Fallopian tube (tissue), 1 donor: ENCODE data around the gene PIRT.

DNA sequence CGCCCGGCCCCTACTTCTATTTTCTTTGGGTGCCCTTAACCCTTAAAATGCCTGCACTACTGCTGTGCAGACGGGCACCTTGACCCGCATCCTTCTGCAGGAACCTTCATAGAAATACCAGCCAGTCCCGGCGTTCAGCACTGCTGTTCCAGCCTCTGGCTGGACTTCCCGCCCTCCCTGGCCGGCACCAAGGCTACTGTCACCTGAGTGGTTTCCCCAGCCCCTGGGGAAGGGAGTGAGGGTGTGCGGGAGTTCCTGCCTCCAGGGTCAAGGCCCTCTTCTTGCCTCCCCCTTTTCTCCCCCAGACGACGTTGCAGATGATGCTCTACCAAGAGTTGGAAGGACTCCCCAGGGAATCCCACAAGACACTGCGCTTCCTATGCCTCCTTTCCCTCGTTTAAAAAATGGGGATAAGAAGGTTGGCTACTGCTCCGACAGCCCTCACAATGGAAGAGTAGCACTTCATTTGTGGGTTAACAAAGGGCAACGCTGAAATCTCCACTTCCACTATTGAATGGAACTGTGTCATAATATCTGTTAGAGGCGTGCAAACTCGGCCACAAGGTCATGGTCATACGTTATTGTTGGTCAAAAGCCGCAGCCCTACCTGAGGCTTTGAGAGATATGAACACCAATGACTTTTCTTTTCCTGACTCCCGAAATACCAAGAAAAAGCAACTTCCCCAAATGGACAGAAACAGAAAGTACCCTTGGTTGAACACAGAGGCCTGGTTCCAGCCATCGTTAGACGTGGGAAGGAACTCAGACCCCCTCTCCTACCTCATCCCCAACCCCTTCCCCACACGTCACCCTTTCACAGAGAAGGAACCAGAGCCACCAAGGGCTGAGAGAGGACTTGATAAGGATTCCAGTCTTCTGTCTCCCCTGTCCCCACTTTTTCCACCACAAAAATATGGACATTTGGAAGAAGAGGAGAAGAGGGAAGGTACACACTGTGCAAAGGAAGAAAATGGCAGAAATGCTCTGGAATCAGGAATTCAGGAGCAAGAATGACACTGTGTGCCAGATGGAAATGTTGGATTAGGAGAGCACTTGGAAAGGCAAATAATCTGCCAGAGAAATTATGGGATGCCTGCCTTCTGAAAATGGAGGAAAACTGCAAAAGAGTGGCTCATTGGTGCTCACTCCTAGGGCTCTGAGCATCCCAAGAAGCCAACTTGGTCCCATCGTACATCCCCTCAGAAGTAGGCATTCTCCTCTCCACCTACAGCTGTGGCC, 1.4 kb upstream of the PIK3R5 start:
- PRO-cap = no peak

DNA sequence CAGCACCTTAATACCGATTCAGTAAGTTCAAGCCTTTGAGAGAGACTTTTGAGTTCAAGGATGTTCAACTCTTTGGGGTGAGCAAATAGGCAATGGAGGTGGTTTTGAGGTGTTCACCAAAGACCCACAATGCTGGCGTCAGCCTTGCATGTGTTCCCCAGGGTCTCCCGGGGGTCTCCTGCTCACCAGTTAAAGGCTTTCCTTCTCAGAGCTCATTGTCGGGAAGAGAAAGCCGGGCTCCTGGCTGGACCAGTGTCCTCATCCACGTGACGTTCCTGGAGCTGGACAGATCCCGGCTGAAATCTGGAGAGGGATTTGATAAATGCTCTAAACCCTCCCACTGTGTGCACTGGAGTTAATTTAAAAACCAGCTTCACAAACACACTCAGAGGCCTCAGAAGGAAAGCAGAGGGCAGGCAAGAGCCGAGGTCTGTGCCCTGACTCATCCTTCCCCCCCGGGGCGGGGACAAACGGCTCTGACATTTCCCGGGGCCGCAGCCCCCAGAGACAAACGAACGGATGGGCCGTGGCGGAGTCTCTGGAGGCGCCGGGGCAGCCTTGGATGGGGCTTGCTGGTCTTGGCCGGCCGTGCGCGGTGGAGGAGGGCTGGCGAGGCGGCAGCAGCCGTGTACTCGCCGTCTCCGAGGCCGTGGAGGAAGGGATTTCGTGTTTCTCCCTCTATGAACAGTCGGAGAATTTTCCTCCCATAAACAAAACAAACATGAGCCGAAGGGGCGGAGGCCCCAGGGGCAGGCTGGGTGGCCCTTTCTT, 94.1 kb downstream of the NTN1 start:
- PRO-cap = bidirectional peak, plus-strand start at position 510 of the sequence, minus-strand start at position 220 of the sequence; unidirectional peak, plus-strand start at position 589 of the sequence

- PRO-cap = no peak
These were observed 163.8 kb downstream of the NTN1 start for GRCh38 chr17:9184957-9185690.

DNA sequence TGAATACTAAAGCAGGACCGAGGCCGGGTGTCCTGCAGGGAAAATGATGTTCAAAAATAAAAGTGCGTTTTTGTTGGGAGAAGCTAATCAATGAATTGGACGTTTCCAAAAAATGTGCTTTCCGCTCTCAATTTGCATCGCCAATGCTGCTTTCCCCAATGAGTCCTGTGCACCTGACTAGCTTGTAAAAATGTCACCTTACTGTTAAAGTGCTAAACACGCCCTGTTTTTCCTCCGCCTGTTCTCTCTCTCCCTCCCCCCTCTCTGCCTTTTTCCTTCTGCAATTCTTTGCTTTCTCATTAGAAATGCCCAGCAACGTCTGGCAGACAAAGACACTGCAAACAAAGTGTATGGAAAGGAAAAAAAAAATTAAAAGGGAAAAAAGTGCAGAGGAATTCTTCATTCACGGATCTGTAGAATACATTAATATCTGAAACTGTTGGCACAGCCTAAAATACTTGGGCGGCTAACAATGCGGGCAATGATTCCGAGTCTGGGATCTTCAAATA, 244.0 kb downstream of the STX8 start:
- PRO-cap = unidirectional peak, minus-strand start at position 266 of the sequence

- PRO-cap = no peak
These were observed 206.9 kb downstream of the STX8 start for GRCh38 chr17:9368598-9369193.

DNA sequence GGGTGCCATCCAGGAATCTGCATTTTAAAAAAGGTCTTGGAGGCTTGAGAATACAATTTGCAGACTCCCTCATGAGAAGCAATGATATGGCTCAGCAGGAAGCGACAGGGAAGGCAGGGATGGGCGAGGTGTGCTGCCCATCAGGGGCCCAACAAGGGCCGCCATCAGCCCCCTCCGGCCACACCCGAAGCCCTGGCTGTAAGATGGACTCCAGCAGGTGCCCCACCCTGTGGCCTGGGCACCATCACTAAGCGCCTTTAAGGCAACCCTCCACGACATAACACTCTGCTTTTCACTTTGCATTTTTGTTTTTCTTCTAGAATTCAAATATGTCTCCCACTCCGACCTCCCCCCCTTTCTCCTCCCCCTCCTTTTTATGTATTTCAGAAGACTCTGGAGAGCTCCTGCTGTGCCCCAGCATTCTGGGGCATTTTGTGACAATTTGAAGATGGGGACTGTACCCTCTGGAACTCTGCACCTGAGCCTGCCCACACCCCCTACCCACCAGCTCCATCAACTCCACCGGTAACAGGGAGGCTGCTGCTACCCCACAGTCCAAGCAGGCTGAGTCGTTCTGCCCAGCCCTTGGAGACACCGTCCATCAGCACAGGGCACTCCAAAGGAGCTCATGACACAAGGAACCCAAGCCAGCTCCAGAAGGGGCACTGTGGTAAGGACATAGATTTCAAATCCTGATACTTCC, 52.3 kb upstream of the RCVRN start:
- PRO-cap = no peak

GRCh38 chr17:10059523-10060470, 138.6 kb downstream of the GAS7 start:
- PRO-cap = no peak

GRCh38 chr17:10069308-10069620, 129.1 kb downstream of the GAS7 start:
- PRO-cap = no peak

GRCh38 chr17:10156874-10157570, 41.4 kb downstream of the GAS7 start:
- PRO-cap = bidirectional peak, plus-strand start at chr17:10157216, minus-strand start at chr17:10157037

DNA sequence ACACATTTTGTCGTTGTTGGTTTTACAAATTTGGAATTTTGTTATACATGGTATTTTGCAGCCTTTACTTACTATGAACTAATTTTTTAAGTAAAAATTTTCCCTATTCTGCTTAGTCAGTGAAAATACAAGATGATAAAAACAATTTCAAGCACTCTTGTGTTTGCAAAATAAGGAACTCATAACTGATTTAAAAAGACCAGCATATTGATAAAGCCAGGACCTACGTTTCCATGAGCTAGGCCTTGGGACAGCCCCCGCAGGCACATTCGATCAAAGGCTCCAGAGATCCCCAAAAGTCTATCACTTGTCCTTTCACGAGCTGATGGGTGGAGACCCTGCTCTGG, 31.8 kb downstream of the GAS7 start:
- PRO-cap = no peak

- PRO-cap = no peak
These were observed 28.6 kb downstream of the GAS7 start for GRCh38 chr17:10169489-10170430.

DNA sequence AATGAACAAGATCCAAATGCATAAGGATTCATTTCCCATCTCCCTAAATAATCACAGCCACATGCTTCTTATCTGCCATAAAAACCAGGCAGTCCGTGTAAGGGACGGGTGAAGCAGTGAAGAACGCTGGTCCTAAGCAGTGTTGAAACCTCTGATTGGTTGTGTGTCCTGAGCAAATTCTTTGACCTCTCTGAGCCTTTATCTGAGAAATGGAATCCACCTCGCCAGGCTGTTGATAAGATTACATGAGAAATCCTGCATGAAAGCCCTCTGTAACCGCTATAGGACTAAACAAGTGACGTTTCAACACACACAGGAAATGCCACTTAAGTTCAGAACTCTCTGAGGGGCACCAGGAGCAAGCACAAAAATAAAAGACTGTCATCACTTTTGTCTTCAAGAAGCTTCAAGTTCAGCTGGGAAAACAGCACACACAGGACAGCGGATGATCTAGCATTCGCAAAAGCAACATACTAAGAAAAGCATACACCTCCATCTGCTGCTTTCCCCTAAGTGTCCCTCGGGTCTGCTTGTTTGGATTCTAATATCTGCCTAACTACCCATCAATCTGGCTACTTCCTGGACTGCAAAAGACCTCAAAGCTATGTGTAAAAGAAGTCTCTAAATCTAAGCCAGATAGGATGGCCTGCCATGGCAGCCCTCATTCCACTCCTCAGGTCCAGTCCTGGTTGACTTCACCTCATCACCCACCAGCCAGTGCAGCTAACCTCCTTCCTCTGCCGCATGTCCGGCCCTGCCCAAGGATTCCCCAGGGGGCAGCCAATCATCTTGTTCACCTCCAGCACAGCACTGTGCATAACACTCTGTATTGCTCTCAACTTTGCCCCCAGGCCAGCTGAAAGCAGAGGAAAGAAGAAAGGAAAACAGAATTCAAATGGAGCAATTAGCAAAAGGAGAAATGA, 26.6 kb downstream of the GAS7 start:
- PRO-cap = no peak

DNA sequence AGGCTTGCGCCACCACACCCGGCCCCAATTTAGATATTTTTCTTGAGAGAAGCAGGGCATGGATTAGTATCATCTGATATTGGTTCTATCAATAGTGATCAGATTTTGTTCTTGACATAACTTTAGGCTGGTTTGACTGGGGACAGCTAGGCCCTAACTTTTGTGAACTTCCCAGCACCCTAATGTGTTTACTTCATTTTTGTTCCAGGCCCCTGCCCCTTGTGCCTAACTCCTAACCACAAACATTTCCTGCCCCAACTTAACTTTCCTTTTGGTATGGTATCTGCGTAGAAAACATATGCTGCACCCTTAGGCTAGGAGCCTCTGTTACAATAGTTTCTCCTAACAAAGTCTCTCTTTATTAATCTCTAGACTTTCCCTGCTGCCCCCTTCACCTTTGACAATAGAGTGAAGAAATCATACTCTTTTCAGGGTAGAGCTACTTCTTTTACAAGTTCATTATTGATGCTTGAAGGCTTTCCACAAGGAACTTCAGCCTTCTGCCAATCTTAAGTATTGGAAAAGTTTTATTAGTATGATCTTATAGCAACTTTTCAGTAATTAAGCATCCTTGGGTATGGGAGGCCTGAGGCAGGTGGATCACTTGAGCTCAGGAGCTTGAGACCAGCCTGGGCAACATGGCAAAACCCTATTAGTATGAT, 2.5 kb downstream of the ADPRM start:
- PRO-cap = no peak

GRCh38 chr17:10777908-10778417, 25.9 kb downstream of the TMEM238L start:
- PRO-cap = no peak

DNA sequence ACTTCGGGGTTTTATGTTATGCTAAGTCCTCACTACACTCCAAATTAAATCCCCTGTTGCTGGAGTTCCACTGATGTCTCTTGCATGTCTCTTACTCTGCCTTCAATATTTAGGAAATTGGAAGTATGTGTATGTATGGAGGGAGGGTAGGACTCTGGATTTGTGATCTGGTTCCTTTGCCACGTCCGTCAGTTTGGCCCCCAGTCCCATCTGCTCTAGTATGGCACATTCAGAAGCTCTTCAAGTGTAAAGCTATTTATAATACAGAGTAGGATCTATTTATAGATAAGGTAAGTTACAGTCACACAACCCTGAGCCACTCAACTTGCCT, 19.1 kb downstream of the TMEM238L start:
- PRO-cap = no peak

- PRO-cap = no peak
These were observed 9.9 kb downstream of the PIRT start for GRCh38 chr17:10827776-10828576.

DNA sequence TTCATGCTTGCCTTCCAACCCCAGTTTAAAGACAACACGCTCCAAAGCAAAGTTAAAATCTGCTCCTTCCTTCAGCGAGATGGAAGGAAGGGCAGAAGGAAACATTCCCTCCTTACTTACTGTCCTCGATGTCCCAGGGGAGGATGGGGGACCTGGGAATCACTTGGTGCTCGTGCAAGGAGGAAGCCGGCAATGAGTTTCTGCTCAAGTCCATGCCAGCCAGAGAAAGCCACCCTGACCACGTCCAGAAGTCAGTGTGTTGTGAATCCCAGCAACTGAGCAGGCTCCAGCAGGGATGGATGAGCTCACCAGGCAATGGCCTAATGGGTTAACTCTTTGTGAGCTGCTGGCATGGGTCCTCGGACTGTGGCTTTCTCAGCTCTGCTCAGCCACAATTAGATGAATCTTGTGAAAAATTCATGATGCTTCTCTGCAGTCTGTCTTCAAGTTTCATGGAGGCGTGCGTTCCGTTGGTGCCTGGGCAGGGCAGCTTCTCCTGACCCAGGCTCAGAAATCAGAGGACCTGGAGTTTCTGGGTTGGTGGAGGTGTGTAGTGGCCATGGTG, at the start of gene PIRT:
Gene PIRT, minus strand, starts transcription at position 263 of the 565 bp plus-strand sequence.
- PRO-cap = no peak

- PRO-cap = bidirectional peak, plus-strand start at chr17:11619475, minus-strand start at chr17:11619303
These were observed 21.0 kb downstream of the DNAH9 start for GRCh38 chr17:11619198-11619723.

- PRO-cap = no peak
These were observed 54.1 kb downstream of the MAP2K4 start for GRCh38 chr17:12074636-12075227.

DNA sequence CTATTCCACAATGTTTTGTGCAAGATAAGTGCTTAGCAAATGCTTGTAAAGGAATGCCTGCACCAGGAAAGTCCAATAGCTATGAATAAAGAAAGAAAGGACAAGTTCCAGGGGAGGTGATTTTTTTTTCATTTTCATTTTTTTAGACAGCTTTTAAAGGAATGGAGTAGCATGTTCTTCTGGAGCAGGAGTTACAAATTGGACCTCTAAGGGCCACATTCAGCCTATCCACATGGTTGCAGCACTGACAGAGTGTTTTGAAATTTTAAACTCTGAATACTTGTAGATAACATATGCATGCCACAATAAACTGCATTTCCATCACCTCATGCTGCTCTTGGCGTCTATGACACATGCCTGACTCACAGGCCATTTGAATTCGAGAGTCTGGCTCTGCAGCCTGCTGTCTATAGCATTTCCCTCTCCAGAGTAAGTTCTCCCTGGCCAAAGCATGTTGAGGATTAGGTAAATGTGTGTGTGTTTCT, 28.8 kb upstream of the MYOCD start:
- PRO-cap = no peak